NCI-H460 (cell line): ENCODE measurements around the gene TGM2.

GRCh38 chr20:38149926-38150455 is 15.1 kb downstream of the TGM2 start:
RAMPAGE:
- cytosol, long total RNA, result no peak
- long total RNA, result no peak
- nucleus, long total RNA, result no peak

GRCh38 chr20:38164800-38165623 is at the start of gene TGM2:
TGM2 (minus strand) TSS chr20:38165270.
RAMPAGE:
- cytosol, long total RNA, result no peak
- long total RNA, result no peak
- nucleus, long total RNA, result no peak

DNA sequence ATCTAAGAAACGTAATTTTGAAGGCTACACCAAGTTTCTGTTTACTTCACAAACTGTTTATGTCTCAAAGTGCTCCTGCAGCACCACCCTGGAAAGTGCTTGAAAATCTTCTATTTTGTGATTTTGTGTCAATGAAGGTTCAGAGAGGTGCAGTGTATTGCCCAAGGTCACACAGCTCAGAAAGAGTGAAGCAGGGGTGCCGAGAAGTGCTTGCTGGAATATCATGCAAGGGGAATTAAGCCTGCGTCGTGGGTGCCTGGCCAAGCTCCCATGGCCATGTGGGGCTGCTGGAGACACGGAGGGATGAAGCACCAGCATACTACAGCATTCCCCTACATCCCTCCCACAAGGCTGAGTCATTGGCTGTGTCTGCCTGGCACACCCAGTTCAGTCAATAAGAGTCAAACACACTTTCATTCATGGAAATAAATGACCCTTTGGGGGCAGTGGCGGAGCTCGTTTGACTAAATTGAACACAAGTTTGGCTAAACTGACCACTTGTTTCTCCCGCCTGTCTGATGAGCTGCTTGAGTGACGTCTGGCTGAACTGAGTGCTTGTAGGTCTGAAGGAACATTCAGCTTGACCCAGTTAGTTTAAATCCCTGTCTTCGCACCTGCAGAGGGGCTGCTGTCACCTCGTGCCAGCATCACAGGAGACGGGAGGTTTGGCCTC is 8.2 kb upstream of the TGM2 start:
RAMPAGE:
- cytosol, long total RNA, result no peak
- long total RNA, result no peak
- nucleus, long total RNA, result no peak

GRCh38 chr20:38252297-38253272 is 8.0 kb downstream of the KIAA1755 start:
RAMPAGE:
- cytosol, long total RNA, result no peak
- long total RNA, result no peak
- nucleus, long total RNA, result no peak

DNA sequence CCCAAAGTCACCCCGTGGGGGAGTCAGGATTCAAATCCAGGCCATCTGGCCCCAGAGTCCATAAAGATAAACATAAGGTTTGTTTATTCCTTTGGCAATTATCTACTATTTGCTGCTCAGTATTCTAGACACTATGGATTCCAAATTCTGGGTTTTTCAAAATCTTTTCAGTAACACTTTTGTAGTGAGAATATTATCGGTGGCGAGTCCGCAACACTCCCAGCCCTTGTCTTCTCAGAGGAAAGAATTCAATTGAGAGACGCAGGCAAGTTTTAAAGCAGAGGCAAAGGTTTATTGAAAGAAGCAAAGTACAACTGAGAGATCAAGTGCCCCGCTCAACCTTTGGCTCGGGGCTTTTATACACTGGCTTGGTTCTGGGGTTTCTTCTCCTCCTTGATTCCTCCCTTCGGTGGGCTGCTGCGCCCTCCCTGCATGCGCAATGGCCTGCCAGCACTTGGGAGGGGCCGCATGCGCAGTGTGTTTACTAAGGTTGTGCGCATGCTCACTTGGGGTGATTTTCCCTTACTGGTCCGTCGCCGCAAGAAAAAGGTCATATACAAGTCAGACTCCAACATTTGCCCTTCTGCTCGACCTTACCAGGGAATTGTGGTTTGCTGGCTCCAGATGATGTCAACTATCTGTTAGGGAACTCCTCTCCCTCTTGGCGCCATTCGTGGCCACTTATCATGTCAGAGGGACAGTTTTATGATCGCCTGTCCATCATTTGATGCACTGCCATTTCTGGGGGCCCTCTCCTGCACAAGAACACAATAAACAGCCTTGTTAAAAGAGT is 3.1 kb upstream of the LBP start:
RAMPAGE:
- cytosol, long total RNA, result no peak
- long total RNA, result no peak
- nucleus, long total RNA, result no peak

DNA sequence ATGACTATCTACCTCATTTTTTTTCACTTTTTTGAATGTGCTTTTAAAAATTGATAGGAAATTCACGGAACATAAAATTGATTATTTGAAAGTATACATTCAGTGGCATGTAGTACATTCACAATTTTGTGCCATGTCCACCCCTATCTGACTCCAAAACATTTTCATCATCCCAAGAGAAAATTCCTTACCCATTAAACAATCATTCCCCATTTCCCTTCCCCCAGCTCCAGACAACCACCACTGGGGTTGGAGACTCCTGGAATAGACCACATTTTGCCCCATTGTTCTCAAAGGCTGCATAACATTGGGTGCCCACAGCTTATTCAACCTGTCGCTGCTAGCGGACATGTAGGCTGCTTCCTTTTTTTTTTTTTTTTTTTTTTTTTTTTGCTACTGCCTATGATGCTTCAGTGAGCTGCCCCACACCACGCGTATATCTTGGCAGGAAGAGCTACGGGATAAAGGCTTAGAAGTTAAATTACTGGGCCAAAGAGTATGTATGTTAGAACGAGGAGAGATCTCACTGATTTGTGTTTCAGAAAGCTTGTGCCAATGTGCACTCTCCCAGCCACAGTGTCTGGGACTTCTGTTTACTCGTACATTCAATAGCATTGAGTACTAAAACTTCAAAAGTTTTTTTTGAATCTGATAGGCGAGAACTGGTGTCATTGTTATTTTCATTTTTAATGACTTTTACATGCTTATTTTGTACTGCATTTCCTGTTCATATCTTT is 7.0 kb downstream of the LBP start:
RAMPAGE:
- cytosol, long total RNA, result no peak
- long total RNA, result no peak
- nucleus, long total RNA, result no peak

RAMPAGE:
- cytosol, long total RNA, result no peak
- long total RNA, result no peak
- nucleus, long total RNA, result no peak
These were observed 21.6 kb upstream of the ADIG start for GRCh38 chr20:38559453-38559815.

RAMPAGE:
- cytosol, long total RNA, result no peak
- long total RNA, result no peak
- nucleus, long total RNA, result no peak
These were observed 53.7 kb upstream of the FAM83D start for GRCh38 chr20:38872489-38873032.

DNA sequence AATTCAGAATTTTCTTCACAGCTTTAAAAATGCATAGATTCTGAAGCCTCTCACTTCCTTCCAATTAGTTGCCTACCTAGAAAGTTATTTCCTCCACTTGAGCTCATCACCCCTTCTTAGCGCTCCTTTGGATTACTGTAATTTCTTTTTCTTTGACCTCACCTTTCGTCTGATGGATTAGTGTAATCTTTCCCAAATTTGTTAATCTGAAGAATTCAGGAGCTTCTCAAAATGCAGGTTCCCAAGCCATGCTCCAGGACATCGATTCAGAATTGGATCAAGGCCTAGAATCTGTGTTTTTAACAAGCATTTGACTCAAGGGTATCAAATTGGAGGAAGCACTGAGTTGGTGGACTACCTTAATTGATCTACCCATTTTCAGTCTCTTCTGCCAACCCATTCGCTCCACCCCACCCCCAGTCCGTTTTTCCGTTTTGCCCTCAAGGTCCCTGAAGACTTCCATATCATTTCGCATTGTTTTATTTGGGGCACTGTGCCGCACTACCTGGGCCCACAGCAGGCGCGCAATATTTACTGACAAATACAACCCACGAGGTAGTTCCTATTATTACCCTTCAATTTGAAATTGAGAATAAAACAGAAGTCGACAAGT is 731 bp upstream of the DHX35 start:
RAMPAGE:
- cytosol, long total RNA, result no peak
- long total RNA, result no peak
- nucleus, long total RNA, result no peak

DNA sequence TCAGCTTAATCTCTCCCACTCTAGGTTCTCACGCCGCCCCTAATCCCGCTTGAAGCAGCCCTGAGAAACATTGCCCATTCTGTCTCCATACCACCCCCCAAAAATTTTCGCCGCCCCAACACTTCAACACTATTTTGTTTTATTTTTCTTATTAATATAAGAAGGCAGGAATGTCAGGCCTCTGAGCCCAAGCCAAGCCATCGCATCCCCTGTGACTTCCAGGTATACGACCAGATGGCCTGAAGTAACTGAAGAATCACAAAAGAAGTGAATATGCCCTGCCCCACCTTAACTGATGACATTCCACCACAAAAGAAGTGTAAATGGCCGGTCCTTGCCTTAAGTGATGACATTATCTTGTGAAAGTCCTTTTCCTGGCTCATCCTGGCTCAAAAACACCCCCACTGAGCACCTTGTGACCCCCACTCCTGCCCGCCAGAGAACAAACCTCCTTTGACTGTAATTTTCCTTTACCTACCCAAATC is 414.9 kb downstream of the MAFB start:
RAMPAGE:
- cytosol, long total RNA, result no peak
- long total RNA, result no peak
- nucleus, long total RNA, result no peak

DNA sequence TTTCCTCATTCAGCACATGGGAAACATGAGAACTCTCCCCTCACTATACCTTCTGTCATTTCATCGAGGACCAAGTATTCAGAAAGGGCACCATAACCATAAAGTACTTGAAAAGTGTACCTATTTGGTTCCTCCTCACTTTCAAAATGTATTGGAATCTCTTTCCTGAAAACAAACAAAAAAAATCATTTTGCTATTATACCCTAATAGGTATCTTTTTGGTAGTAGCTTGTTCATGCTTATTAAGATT is 274.2 kb downstream of the MAFB start:
RAMPAGE:
- cytosol, long total RNA, result no peak
- long total RNA, result no peak
- nucleus, long total RNA, result no peak

RAMPAGE:
- cytosol, long total RNA, result no peak
- long total RNA, result no peak
- nucleus, long total RNA, result no peak
These were observed 224.4 kb downstream of the MAFB start for GRCh38 chr20:40464696-40465026.

GRCh38 chr20:40503065-40503547 is 185.9 kb downstream of the MAFB start:
RAMPAGE:
- cytosol, long total RNA, result no peak
- long total RNA, result no peak
- nucleus, long total RNA, result no peak

DNA sequence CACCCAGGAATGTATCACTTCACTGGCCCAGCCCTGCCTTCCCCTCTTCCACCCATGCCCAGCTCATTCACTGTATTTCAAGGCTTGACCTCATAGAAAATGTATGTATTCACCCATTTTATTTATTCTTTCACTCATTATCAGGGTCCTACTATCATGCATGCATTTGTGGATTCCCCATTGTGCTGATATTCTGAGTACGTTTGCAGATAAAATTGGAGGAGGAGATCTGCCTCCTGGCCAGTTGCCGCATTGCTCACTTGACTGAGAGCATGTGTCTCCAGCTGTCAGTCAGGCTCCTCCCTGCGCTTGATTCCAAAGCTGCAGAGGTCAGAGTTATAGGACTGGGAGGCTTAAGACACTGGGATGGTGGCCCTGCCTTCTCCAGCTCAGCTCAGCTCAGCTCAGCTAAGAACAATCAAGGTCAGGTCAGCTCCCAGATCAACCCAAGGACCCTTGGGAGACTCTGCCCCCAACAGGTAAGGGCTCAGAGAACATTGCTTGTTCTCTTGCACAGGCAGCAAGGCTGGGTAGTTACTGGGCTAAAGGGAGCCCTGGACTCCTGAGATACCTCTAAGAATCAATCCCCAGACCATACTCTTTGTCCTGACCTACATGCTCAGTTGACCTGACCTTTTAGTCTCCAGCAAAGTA is 104.6 kb downstream of the MAFB start:
RAMPAGE:
- cytosol, long total RNA, result no peak
- long total RNA, result no peak
- nucleus, long total RNA, result no peak

DNA sequence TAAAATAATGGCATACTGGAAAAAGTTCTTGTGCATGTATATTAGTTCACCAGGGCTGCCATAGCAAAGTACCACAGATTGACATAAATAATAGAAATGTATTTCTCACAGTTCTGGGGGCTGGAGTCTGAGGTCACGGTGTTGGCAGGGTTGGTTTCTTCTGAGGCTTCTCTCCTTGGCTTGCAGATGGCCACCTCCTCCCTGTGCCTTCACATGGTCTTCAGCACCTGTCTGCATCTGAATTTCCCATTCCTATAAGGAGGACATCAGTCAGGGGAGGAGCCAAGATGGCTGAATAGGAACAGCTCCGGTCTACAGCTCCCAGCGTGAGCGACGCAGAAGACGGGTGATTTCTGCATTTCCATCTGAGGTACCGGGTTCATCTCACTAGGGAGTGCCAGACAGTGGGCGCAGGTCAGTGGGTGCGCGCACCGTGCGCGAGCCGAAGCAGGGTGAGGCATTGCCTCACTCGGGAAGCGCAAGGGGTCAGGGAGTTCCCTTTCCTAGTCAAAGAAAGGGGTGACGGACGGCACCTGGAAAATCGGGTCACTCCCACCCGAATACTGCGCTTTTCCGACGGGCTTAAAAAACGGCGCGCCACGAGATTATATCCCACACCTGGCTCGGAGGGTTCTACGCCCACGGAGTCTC is 69.9 kb downstream of the MAFB start:
RAMPAGE:
- cytosol, long total RNA, result no peak
- long total RNA, result no peak
- nucleus, long total RNA, result no peak

DNA sequence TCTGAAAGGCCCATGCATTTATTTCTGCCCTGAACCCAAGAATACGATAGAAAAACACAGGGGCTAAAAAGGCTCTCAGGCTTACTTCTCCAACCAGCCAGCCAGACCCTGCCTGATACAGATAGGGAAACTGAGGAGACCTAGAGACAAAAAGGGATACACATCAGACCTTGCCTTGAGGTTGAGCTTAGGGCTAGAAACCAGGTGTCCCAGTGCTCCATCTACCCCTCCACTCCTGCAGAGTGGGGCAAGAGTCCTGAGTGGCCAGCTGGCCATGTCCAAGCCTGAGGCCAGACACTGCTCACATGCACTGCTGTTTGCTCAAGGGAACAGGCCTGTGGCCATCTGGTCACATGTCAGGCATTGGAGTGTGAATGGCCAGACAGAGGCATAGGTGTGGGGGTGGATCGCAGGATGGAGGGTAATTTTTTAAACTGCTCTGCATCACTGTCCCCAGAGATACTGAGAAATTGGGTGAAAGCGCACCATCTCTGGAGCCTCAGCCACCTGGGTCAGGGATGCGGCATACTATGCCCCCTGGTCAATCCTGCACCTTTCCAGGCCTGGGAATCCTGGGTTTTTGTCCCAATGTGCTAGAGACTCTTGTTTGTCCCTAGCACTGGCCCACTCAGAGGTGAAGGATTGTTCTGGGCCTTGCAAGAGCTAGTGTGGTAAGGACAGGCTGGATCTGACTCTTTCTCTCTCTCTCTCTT is 30.5 kb downstream of the MAFB start:
RAMPAGE:
- cytosol, long total RNA, result no peak
- long total RNA, result no peak
- nucleus, long total RNA, result no peak

GRCh38 chr20:40686995-40687313 is 2.1 kb downstream of the MAFB start:
RAMPAGE:
- cytosol, long total RNA, result no peak
- long total RNA, result no peak
- nucleus, long total RNA, result no peak

DNA sequence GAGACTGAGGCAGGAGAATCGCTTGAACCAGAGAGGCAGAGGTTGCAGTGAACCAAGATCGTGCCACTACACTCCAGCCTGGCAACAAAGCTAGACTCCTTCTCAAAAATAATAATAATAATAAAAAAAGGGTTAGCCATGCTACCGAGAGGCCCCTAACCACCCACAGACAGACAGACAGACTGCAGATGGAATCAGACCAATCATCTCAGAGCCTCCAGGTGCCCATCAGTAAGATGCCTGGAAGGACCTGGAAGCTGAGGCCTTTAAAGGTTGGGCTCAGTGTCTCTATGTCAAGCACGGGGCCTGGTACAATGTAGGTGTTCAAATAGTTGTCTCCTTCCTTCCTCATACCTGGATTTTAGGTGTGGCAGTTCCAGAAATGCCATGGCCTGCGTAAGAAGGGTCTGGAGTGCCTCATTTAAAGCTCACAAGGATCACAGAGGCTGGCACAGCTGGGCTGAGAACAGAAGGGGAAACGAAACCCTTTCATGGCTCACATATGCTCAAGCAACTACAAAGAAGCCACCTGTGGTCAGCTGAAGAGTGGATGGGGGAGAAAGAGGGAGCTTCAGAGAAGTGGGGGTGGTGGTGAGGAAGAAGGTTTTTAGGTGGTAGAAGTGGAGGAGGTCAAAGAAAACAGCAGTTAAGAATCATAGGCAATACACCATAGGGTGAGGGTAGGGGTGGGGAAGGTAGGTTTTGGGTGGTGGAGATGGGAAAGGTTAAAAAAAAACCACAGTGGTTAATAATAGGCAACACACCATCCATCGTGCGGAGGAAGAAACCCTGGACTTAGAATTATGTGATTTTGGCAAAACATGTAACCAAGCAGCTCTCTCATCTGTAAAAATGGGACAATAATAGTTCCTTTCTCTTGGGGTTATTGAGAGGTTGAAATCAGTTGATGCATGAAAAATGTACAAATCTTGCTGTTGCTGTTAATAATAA is 17.1 kb upstream of the TOP1 start:
RAMPAGE:
- cytosol, long total RNA, result no peak
- long total RNA, result no peak
- nucleus, long total RNA, result no peak

GRCh38 chr20:41017658-41018197 is 10.9 kb upstream of the TOP1 start:
RAMPAGE:
- cytosol, long total RNA, result no peak
- long total RNA, result no peak
- nucleus, long total RNA, result no peak

DNA sequence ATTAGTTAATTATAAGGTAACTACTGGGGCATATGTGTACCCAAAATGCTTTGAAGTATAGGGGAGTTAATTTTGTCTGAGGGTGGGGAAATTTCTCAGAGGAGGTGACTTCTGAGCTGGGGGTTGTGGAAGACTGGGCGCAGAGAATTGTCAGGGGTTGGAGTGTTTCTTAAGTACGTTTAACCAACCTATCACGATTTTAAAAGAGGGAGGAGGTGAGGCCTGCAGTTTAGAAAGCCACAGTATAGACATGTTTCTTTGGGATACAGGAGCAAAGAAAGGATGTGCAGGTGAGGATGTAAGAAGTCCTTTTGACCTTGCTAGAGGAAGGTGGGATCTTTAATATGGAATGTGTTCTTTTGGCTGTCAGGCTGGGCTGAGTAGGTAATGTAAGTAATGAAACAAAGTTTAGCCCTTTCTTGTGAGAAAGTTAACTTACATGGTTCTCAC is 2.4 kb downstream of the TOP1 start:
RAMPAGE:
- cytosol, long total RNA, result no peak
- long total RNA, result no peak
- nucleus, long total RNA, result no peak